SJCRH30 (cell line): Measurements from ENCODE around the genes HNRNPA0 and FAM53C.

DNA sequence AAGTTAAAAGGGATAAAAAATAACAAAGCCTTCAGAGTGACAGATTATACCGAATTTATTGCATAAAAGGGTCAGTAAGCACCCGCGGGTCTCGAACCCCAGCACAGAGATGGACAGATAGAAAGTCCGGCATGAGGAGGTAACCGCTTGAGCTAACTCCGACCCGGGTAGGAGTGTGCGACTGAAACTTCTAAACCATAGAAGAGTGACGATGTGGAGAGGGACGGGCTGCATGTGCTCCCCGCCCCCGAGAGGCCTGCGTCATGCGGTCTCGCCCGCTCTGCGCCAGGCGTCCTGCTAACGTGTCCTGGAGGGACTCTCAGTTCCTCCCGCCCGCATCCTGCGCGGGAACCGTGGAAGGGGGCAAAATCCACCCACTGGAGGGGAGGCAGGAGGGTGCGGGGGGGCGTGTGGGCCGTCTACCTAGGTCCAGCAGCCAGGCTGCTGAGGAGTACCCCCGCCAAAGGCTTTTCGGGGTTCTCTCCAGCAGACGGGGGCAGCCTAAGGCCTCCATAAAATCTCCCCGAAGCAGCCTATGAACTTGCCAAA is 51.7 kb downstream of the TGFBI start:
- RAMPAGE, long total RNA, result no peak

- RAMPAGE, long total RNA, result no peak
These were observed 244.4 kb downstream of the SPOCK1 start for GRCh38 chr5:137254650-137255271.

GRCh38 chr5:137333147-137333461 is 166.0 kb downstream of the SPOCK1 start:
- RAMPAGE, long total RNA, result no peak

GRCh38 chr5:137695817-137696486 is 39.9 kb downstream of the KLHL3 start:
- RAMPAGE, long total RNA, result no peak

DNA sequence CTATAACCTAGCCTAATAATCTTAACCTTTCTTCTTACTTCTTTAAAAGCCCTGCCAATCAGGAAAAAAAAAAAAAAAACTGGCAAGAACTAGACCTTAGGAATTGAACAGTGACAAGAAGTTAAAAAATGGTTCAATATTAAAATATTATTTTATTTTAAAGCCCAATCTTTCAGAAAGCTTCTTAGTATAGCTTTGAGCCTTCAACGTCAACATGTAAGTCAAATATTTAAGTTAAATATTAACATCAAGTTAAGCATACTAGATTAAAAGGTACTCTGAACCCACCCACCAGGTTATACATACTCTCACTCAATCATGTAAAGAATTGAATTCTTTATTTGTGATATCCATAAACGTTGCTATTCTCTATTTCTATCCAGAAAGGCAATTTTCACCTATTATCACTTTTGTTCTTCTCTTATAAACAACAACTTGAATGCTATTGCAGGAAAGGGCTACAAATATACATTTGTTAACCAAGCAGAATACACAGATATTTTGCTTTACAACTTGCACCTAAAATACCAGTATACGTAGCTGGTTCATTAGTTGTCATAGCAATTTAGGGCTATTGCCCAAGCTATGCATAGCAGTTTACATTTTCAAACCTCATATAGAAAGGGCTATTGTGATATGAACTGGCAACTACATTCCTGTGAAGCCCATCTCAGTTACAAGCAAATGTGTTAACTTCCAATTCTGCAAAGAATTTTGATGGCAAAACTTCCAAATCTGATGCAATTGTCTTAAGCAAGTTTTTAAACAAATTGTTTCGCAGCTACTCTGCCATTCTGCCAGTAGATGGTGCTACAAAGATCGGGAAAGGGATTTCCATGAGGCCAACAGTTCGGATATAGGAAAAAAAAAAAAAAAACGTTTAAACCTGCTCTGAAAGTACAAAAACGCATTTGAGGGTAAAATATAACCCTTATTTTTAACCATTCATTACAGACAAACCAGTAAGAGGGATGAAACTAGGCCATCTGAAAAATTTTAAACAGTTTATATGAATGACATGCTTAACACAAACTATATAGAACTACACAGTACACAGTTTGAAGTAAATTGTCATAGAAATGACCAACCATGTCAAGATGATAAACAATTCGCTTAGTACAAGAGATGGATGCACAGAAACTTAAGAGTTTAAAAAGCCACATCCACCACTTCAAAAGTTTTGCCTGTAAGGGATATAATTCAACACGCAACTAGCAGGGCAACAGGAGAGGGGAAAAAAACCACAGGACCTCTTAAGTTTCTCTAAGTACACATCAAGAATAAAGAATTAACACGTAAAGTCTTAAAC is 2.5 kb downstream of the HNRNPA0 start:
- RAMPAGE, long total RNA, result no peak

DNA sequence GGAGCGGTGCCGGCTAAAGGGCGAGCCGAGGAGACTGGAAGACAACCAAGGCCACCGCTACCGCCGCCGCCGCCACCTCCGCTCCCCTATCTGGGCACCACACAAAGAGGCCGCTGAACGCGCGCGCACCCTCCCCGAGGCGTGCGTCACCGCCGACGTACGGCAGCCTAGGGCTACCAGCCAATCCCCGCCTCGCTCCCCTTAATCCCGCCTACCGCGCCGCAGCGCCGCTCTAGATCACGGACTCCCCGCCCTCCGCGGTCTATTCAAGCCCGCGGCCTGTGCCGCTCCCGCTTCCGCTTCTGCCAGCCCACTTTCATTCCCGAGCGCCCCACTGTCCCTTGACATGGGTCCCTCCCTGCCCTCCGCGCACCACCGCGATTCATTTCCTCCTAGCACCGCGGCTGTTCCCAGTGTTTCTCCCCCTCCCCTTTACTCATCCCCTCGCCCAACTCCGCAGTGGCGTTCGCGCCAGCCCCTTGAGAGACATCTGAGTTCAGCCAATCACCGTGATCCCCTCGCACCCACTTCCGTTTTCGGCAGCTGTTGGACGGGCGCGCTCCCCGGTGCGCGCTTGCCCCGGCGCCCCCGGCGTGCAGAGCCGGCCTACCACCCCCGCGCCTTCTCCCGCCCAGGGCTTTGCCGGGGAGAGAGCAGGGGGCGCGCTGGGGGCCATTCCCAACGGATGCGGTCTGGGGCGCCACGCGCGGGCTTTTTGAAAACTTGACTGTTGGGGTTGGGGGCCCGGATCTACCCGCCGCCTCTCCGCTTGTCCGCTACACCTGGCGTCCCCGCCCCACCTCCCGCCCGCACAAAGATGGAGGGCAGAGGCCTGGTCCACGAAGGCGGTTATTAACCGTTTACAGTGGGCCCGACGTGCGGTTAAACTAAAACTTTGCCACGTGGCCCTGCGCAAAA is at the start of gene HNRNPA0:
TSS of gene HNRNPA0 (minus strand) at position 109 of the 918 bp plus-strand sequence.
- RAMPAGE, long total RNA, result no peak

GRCh38 chr5:137802354-137802666 is 48.1 kb upstream of the HNRNPA0 start:
- RAMPAGE, long total RNA, result no peak

DNA sequence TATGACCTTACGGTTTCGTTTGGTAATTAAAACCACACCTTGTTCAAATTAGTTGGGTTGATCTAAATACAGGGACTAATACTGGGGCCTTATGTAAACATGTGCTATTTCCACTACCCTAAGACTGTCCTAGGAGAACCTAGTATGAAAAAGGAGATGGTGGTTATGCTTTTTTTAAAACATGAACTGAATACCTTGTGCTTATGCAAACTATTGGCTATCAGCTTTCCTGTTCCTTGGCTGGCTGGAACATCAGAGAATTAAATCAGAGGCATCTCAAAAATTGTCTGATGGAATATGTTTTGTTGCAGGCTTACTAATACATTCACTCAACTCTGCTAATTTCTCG is 3.9 kb downstream of the MYOT start:
- RAMPAGE, long total RNA, result no peak

GRCh38 chr5:137880167-137880875 is 8.9 kb upstream of the PKD2L2 start:
- RAMPAGE, long total RNA, result no peak

- RAMPAGE, long total RNA, result no peak
These were observed 746 bp downstream of the FAM13B start for GRCh38 chr5:138032045-138032621.

- RAMPAGE, long total RNA, result no peak
These were observed 2.0 kb upstream of the GFRA3 start for GRCh38 chr5:138276303-138276852.

- RAMPAGE, long total RNA, result no peak
These were observed at the start of gene FAM53C for GRCh38 chr5:138337673-138338524. FAM53C (plus strand) TSS chr5:138338266.

GRCh38 chr5:138348759-138349186 is 3.7 kb upstream of the KDM3B start:
- RAMPAGE, long total RNA, result no peak

- RAMPAGE, long total RNA, result no peak
These were observed 1.9 kb downstream of the KDM3B start for GRCh38 chr5:138354319-138354824.

- RAMPAGE, long total RNA, result no peak
These were observed 20.2 kb downstream of the KDM3B start for GRCh38 chr5:138372621-138373123.

DNA sequence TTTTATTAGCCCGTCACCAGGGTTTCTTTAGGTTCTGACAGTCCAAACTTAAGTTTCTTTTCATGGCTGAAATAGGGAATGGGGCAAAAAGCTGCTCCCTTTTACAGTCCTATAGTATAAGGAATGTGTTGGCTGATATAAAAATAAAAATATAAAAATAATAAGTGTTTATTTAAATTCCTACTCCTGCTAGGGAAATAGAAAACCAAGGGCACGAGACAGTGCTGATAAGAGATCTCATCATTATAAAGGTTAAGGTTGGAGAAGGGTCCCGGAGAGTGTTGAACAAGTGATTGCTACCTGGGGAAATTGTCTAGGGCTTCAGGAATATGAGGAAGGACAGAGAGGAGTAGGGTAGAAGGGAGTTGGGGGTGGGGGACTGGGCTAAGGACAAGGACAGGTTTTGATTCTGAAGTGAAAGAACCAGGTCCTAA is 6.7 kb downstream of the EGR1 start:
- RAMPAGE, long total RNA, result no peak

DNA sequence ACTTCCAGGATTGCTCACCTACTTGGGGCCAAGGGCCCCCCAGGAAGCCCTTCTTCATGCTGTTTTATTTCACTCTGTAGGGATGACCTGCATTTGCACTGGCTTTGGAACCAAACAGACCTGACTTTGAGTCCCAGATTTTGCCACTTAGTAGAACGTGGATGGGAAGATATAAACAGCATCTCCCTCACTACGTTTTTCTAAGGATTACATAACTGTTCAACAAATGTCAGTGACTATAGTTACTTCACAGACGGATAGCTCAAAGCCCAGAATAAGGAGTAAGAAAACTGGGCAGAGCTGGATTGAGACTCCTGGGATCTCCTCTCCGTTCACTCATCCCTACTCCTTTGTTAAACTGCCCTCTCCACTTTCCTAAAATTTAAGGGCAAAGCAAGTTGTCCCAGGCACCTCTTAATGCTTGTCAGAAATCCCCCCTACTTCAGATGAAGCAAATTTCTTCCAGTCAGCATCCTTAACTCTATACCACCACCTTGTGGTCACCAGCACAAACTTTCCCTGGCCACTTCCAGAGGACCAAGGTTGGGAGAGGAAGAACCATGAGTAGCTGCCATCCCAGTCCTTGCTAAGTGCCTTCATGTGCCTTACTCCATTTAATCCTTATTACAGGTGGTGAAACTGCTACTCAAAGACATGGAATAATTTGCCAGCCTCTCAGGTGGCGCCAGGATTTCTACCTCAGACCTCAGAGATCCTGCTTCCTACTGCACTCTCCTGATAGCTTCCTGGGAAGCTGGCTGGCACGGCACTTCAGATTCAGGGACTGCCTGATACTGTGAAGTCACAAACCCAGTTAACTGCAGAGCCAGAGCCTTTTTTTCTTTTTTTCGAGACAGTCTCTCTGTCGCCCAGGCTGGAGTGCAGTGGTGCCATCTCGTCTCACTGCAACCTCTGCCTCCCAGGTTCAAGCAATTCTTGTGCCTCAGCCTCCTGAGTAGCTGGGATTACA is 38.4 kb downstream of the EGR1 start:
- RAMPAGE, long total RNA, result no peak

- RAMPAGE, long total RNA, result no peak
These were observed 34.5 kb downstream of the ETF1 start for GRCh38 chr5:138508354-138509025.

DNA sequence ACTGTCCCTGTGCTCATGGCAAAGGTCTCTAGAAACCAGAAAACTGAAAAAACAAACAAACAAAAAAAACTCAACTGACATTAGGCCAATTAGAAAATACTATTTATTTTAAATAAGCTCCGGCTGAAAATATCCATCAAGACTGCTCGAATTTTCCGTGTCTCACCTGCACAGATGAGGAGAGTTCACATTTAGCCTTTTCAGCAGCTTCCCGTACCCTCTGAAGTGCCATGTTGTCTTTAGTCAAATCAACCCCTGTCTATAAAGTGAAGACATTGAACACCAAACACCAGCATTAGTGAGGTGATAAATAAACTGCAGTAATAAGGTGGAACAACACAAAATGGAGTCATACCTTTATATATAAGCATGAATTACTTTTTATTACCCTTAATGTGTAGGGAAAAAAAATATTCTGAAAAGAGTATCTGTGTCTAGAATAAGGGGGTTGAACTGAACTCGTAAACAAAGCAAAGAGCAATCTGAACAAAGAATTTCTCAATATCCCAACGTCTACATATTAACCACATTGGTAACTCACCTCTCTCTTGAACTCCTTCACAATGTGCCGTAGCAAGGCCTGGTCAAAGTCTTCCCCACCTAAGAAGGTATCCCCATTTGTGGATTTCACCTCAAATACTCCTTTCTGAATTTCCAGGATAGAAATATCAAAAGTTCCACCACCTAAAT is 8.6 kb downstream of the HSPA9 start:
- RAMPAGE, long total RNA, result no peak

GRCh38 chr5:138584042-138584477 is 8.9 kb upstream of the HSPA9 start:
- RAMPAGE, long total RNA, result no peak